Skeletal muscle satellite cell (primary cell): ENCODE measurements around a stretch of chr14.

GRCh38 chr14:75452755-75453769, 25.2 kb downstream of the JDP2 start:
- CAGE, long polyA plus RNA, result no peak

GRCh38 chr14:75461217-75461883, 33.5 kb downstream of the JDP2 start:
- CAGE, long polyA plus RNA, result no peak

- CAGE, long polyA plus RNA, result no peak
Measured at GRCh38 chr14:75470263-75470876, 42.5 kb downstream of the JDP2 start.

- CAGE, long polyA plus RNA, result no peak
Measured at GRCh38 chr14:75515626-75516028, 6.6 kb upstream of the BATF start.

- CAGE, long polyA plus RNA, result no peak
Measured at GRCh38 chr14:75521289-75521913, 868 bp upstream of the BATF start.

- CAGE, long polyA plus RNA, result no peak
Measured at GRCh38 chr14:75578030-75578286, 462 bp upstream of the FLVCR2 start.

GRCh38 chr14:75634824-75635360, 25.8 kb downstream of the ERG28 start:
- CAGE, long polyA plus RNA, result no peak

DNA sequence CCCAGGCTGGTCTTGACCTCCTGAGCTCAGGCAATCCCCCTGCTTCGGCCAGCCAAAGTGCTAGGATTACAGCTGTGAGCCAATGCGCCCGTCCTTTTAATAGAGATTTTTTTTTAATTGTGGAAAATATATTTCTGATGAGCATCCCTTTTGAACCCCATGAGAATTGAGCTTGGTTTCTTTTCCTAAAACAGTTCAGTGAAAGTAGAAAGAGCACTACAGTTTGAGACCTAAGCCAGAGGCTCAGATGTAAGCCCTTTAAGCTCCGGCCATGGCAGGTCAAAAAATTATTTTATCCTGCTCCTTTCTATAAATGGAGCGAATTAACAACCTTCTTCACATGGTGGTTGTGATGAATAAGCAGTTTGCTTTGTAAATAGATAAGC, 96.1 kb downstream of the TTLL5 start:
- CAGE, long polyA plus RNA, result no peak

DNA sequence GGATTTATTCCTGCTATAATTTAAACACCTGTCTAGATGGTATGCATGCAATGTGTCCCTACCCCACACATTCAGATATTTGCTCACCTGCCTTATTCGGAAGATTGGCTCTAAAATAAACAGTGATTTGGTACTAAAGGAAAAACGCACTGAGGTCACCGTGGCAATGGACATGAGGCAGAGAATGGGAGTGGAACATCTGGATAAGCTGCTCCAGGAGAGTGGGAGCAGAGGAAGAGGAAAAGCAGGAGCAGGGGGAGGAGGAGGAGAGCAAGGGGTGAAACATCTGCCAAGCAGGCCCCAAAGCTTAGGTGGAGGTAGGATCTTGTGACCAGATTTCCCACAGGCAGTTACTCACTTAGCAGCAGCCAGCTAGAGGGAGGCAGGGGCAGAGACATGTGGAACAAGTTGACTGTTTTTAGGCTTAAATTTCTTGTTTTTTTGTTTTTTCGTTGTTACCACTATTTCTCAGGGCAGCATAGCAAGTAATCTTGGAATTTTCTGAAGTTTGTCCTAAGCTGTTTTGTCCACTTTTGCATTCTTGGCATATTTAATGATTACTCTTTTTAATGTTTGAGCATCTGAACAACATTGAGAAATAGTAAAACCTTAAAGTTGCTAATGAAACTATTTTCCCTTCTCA, 151.1 kb downstream of the TTLL5 start:
- CAGE, long polyA plus RNA, result no peak

GRCh38 chr14:75989109-75989549, 3.6 kb downstream of the IFT43 start:
- CAGE, long polyA plus RNA, result no peak

GRCh38 chr14:75997905-75998619, 12.5 kb downstream of the IFT43 start:
- CAGE, long polyA plus RNA, result no peak

DNA sequence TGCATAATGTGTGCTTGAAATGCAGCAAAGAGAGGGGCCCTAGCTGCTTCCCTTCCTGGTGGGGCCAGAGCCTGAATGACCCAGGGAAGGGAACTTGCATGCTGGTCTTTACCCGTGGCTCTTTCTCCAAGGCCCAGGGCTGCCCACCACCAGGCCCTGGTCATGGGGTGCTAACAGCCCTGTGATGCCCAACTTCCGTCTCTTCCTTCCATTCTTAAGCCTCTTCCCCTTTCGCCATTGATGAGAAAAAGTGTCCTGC, 49.9 kb upstream of the GPATCH2L start:
- CAGE, long polyA plus RNA, result no peak

DNA sequence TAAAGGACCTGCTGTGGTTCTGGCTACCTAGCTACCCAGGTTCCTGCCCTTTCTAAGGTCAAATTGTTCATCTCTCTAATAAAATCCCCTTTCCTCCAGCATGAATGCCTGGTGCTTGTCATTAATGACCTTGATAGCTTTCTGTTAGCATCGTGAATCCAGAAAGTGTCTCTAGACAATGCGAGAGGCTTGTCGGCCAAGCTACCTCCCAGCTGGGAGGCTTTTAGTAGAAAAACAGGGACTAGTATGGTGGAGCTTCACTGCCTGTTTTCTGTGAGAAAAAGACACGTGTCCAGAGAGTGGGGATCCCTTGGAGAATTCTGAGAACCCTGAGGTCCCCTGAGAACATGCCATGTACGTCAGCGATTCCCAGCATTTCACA, 139.6 kb downstream of the ESRRB start:
- CAGE, long polyA plus RNA, result no peak

GRCh38 chr14:76803242-76803705, 9.4 kb downstream of the ANGEL1 start:
- CAGE, long polyA plus RNA, result no peak

- CAGE, long polyA plus RNA, result no peak
Measured at GRCh38 chr14:76917456-76918780, 91.7 kb downstream of the LRRC74A start.

GRCh38 chr14:76918781-76919659, 92.8 kb downstream of the LRRC74A start:
- CAGE, long polyA plus RNA, result no peak

- CAGE, long polyA plus RNA, result no peak
Measured at GRCh38 chr14:76955806-76956326, 72.6 kb downstream of the IRF2BPL start.

DNA sequence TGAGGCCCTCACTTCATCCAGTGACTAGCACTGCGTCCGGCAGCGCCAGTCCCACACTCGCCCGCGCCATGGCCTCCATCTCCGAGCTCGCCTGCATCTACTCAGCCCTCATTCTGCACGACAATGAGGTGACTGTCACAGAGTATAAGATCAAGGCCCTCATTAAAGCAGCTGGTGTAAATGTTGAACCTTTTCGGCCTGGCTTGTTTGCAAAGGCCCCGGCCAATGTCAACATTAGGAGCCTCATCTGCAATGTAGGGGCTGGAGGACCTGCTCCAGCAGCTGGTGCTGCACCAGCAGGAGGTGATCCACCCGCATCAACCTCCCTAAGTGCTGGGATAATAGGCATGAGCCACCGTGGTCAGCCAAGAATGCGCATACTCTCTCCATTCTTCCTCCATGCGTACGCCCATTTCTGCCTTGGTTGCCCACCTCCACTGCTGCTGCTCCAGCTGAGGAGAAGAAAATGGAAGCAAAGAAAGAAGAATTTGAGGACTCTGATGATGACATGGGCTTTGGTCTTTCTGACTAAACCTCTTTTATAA, 59.8 kb downstream of the IRF2BPL start:
- CAGE, long polyA plus RNA, result no peak

- CAGE, long polyA plus RNA, result no peak
Measured at GRCh38 chr14:77025724-77026625, 2.5 kb downstream of the IRF2BPL start.

DNA sequence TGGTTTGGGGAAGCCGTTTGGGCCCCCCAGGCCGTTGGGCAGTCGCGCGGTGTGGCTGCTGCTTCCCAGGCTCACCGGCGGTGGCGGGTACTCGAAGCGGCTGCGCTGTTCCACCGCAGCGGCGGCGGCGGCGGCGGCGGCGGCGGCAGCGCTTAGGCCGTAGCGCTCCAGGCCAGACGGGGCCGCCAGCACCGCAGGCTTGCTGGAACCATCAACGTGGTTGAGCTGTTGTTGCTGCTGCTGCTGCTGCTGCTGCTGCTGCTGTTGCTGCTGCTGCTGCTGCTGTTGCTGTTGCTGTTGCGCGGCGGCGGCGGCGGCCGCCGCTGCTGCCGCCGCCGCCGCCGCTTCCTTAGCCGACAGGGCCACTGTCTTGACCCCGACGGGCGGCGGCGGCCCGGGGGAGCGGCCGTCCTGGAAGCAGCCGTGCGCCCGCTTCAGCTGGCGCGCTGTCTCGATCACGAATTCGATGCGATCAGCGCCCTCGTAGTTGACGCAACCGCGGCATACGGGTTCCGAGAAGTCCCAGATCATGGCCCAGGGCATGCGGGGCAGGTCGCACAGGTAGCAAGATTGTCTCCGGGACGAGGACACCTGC, 1.2 kb downstream of the IRF2BPL start:
- CAGE, long polyA plus RNA, result no peak